CD14-positive monocyte (primary cell): ENCODE data around the gene AKAP12.

DNA sequence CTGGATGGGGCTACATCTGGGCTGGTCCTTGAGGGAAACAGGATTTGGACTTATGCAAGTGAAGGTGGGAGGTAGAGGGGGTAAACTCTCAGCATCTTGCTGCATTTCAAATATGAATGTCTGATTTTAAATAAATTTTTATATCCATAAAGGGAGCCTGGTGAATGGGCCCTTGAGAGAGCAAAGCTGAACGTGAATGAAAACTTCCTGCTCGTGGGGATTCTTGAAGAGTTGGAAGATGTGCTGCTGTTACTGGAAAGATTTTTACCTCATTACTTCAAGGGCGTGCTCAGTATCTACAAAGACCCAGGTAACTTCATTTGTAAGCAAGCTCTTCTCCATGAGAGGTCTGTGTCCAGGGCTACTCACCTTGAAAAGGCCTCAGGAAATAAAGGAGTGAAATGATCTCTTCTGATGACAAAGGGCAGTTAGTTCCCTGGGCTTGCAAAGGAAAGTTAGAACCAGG lies 274.4 kb downstream of the UST start:
- CAGE, long polyA plus RNA = no peak

- CAGE, long polyA plus RNA = no peak
These were observed 169.2 kb upstream of the TAB2 start for GRCh38 chr6:149148166-149148807.

GRCh38 chr6:149257443-149258175 lies 59.9 kb upstream of the TAB2 start:
- CAGE, long polyA plus RNA = no peak

- CAGE, long polyA plus RNA = no peak
These were observed 38.4 kb downstream of the ZC3H12D start for GRCh38 chr6:149446449-149446700.

DNA sequence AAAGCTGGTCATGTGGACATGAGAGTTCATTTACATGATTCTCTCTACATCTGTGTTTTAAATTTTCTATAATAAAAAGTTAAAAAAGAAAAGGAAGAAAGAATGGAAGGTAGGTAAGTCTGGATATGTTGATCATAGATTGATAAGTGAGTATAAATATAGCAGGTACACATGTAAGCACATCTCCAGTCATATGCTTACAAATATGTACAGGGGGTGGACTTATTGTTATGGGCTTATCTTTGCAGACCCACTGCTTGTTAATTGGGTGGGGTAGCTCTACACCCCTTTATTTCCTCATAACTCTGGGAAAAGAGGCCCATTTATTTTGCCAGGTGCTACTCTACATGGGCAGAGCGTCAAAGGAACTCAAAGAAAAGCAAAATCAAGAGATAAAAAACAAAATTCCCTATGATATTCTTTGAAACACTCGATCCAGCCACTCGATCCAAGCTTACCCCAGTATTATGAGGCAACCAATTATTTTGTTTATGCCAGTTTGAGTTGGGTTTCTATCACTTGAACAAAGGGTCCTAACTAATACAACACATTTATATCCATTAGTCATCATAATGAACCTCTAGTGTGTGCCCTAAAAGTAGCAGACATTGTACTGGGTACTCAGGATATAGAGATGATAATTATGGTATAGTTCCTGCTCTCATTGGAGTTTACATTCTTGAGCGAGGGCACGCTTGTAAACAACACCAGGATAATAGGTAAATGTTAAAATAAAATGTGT lies 1.8 kb downstream of the PPIL4 start:
- CAGE, long polyA plus RNA = no peak

- CAGE, long polyA plus RNA = no peak
These were observed 52.5 kb downstream of the PCMT1 start for GRCh38 chr6:149802018-149802464.

DNA sequence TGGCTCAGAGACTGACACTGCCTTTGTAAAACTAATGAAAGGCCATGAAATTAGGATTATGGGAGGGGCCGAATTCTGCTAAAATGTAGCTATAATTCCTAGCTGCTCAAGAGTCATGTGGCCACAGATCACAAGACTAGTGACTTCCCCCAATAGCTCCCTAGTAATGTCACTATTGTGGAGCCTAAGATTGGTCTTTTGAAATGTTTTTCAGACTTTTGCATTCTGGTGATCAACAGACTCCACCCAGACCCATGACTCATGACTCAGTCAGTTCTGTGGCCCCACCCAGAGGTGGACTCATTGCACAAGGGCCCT lies 71.6 kb upstream of the IYD start:
- CAGE, long polyA plus RNA = no peak

DNA sequence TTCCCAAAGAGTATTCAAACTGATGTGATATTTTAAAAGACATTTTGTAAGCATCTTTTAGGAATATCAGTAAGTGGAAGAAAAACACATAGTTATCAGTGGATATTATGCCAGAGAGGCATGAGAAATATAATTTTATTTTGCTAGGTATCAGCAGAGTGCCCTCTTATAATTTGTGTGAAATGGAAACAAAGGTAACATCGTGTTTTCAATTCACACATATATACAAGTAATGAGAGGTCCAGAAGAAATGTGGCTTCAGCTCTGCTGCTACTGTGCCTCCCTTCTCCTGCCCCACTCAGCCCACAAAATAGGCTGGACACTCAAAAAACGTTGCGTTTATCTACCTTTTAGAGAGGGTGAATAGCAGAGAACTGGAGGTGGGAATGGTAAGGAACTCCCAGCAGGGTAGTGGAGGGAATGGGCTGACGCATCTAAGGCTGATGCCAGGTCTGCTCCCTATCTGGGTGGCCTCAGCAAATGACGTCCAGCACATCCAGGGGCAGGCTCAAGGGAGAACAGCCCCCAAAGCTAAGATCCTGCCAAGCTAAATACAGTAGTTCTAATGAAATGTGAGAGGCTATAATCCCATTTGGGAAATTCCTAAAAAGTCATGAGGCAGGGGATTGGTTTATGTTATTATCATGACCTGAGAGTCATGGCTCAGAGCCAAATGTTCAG lies 34.4 kb downstream of the IYD start:
- CAGE, long polyA plus RNA = no peak

DNA sequence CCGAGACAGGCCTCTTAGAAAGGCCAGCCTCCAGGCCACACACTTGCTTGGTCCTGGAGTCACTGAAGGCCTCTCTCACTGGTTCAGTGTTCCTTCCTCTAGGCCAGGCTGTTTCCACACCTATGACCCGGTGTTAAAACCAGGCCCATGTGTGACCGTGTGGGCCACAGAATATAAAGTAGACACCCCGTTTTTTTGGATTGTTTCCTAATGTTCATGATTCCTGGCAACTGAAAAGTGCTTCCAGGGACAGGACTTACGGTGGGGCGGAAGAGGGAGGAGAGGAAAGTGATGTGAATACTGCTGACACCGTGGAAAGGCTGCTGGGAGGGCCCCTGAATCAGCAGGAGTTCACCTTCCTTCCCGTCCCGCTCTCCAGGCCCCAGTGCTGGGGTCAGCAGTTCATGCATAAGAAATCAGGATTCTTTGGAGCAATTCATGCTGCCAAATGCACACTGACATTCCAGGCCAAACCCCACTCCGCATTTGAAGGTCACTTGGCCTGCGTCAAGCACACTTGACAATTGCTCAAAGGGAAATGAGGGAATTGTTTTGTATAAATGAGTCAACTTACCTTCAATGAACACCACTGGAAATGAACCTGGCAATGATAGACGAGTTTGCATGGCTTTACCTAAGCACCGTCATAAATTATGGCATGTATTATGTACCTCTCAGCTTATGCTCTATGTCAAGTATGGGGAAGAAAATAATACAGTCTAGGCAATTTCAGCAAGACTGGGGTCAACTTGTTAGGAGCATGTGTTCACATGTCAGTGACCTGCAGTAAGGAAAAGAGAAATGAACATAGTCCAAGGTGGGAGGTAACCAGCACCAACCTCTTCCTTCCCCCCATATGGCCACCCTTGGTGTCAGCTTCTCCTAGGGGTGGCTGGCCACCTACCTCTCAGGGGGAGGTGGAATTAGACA lies 84.1 kb downstream of the IYD start:
- CAGE, long polyA plus RNA = no peak

GRCh38 chr6:150685849-150686420 lies 86.2 kb downstream of the PLEKHG1 start:
- CAGE, long polyA plus RNA = no peak

DNA sequence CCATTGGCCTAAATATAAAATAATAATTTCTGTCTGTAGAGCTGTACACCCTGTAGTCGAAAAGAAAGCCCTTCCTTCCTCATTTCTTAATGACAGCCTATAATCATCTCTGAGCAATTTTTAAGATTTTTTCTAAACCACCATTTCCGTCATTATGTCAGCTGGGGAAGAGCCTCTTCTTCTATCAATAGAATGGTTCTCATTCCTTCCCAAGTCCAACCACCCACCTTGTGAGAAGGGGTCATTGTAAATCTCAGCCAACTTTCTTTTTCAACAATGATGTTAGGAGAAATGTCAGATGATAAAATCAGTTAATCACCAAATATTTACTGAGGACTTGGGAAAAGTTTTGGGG lies 91.8 kb downstream of the PLEKHG1 start:
- CAGE, long polyA plus RNA = no peak

DNA sequence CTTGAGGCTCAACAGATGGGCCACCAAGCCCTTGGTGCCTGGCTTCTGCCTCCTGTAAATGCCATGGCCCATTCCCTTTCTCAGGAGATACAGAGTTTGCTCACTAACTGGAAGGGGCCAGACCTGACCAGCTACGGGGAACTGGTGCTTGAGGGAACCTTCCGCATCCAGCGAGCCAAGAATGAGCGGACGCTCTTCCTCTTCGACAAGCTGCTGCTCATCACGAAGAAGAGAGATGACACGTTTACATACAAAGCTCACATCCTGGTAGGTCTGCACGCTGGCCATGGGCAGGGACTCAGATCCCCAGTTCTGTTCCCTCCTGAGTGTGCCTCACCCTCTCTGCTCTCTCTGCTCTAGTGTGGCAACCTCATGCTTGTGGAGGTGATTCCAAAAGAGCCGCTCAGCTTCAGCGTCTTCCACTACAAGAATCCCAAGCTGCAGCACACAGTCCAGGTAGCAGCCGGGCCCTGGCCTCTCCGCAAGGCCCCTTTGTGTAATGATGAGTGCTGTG lies 56.4 kb upstream of the MTHFD1L start:
- CAGE, long polyA plus RNA = no peak

GRCh38 chr6:150993164-150994309 lies 128.0 kb downstream of the MTHFD1L start:
- CAGE, long polyA plus RNA = no peak

DNA sequence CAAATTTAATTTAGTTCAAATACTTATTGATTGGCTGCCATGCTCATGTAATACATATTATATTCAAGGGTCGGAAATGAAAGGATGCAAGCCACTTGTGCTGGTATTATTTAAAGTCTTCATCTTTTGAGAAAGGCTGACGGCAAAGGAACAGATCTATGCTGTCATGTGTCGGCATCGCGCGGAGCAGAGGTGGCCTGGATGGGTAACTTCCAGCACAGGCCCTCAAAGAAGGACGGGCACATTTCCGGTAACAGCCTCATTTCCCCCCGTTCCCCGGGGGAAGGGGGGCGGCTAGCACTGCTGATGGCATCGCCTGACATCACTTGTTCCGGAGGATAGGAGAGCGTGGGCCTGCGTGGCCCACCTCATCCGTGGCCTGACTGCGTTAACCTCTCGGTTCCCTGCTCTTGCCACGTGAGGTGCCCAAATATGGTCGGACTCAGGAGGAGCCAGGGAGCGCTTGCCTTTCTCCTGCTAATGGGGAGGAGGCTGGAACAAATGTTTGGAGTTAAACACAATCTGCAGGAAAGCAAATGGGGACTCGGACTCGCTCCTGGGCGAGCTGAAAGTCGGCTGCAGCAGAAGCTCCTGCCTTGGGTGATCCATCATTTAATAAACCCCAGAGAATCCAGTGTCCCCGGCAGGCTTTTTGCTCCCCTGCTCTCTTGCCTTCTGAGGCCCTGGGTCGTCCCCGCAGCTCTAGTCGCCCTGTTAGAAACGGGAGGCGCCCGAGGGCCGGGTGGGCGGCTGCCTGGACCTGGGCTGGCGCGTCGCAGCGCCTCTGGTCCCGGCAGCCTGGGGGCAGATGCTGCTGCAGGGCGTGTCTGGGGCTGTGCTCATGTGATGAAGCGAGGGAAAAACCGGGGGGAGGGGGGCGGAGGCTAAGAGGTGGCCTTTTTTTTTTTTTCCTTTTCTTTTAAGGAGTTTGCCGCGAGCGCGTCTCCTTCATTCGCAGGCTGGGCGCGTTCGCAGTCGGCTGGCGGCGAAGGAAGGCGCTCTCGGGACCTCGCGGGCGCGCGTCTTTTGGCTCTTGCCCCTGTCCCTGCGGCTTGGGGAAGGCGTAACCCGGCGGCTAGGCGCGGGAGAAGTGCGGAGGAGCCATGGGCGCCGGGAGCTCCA lies at the start of gene AKAP12:
TSS of gene AKAP12 (plus strand) at position 508 of the 1,122 bp plus-strand sequence.
- CAGE, long polyA plus RNA = no peak

GRCh38 chr6:151257906-151258601 lies 18.3 kb downstream of the AKAP12 start:
- CAGE, long polyA plus RNA = no peak

DNA sequence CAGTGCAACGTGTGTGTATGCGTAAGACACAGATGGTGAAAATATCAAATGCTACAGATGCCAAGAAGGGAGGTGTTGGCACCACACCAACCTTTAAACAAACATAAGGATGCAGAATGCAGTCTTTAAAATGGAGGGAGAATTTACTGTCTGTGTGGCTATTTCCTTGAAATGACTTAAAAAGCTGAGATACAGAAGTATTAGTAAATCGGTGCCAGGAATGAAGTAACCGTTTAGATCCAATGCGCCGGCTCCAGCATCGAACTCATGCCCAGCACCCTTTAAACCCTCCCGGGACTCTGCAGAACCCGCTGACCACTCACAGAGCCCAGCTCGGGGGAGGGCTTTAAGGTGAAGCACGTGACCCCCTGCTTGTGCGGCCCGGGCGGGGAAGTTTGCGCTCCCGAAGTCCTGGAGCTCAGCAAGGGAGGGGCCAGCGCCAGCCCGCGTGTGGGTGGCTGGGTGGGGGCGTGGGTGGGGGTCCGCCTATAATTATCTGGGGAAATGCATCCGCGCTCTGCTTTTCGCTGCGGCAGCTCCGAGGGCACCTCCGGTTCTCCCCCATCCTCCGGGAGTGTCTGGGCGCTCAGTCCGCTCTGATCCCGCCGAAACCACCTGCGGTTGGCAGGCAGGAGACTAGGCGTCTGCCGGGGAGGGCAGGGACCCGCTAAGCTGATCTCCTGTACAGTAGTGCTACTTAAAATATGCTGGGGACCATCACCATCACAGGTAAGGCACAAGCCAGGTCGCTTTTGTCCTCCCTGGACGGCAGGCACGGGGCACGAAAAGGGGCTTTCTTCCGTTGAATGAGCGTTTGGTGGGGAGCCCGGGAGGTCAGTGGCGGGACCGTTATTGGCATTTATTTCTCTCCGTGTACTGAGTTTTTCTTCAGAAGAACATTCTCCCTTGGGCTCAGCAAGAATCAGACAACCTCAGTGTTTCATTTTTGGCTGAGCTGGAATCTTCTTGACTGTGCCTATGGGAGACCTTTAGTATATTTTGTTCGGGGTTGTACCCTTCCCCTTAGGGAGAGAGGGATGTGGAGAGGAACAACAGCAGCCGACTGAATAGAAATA lies 65.9 kb downstream of the ZBTB2 start:
- CAGE, long polyA plus RNA = no peak

DNA sequence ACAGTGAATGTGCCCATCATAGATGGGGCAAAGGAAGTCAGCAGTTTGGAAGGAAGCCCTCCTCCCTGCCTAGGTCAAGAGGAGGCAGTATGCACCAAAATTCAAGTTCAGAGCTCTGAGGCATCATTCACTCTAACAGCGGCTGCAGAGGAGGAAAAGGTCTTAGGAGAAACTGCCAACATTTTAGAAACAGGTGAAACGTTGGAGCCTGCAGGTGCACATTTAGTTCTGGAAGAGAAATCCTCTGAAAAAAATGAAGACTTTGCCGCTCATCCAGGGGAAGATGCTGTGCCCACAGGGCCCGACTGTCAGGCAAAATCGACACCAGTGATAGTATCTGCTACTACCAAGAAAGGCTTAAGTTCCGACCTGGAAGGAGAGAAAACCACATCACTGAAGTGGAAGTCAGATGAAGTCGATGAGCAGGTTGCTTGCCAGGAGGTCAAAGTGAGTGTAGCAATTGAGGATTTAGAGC lies 38.8 kb downstream of the ZBTB2 start:
- CAGE, long polyA plus RNA = no peak

DNA sequence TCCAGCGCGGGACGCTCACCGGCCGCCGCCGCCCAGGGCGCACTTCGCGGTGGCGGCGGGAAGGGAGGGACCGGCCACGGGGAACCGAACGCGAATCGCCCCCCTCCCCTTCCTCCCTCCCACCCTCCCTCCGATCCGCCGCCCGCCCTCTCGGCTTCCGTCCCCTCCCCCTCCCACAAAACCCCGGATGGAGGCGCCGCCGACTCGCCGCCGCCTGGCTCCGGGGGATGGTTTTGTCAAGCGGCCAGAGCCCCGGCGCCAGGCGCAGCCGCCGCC lies 518 bp downstream of the ZBTB2 start:
- CAGE, long polyA plus RNA = no peak

- CAGE, long polyA plus RNA = no peak
These were observed 5.9 kb downstream of the RMND1 start for GRCh38 chr6:151445901-151446638.

- CAGE, long polyA plus RNA = no peak
These were observed 115.8 kb downstream of the CCDC170 start for GRCh38 chr6:151609622-151609989.